Airway epithelial cell (primary cell): ENCODE measurements around the gene MGAT5B.

GRCh38 chr17:76867988-76868798, at the start of gene MGAT5B:
TSS of gene MGAT5B (plus strand) at chr17:76868404.
- RAMPAGE, long total RNA = no peak

- RAMPAGE, long total RNA = no peak
These were observed 54.8 kb upstream of the SEC14L1 start for GRCh38 chr17:77085939-77086454.

DNA sequence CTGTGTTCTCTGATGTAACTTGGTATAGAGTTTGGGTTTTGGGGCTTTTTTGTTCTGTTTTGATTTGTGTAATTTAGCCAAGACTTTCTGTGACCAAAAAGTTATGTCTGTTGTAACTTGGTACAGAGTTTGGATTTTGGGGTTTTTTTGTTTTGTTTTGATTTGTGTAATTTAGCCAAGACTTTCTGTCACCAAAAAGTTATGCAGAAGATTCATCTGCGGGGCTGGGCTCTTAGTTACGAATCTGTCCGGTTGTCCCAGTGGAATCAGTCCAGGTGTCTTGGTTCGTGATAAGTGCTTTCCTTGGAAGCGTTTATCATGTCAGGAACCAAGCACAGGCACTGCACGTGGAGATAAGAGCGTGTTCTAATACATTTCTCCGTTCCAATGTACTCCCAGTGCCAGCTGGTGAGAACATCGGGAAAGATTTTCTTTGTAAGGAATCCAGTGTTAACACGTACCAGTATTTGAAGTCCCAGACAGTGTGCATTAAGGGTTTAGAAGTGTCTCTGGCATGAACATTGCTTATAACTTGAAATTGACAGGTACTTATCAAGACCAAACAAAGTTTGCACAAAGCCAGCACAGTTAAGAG, 44.0 kb upstream of the SEC14L1 start:
- RAMPAGE, long total RNA = no peak

GRCh38 chr17:77120505-77121445, 20.0 kb upstream of the SEC14L1 start:
- RAMPAGE, long total RNA = no peak

DNA sequence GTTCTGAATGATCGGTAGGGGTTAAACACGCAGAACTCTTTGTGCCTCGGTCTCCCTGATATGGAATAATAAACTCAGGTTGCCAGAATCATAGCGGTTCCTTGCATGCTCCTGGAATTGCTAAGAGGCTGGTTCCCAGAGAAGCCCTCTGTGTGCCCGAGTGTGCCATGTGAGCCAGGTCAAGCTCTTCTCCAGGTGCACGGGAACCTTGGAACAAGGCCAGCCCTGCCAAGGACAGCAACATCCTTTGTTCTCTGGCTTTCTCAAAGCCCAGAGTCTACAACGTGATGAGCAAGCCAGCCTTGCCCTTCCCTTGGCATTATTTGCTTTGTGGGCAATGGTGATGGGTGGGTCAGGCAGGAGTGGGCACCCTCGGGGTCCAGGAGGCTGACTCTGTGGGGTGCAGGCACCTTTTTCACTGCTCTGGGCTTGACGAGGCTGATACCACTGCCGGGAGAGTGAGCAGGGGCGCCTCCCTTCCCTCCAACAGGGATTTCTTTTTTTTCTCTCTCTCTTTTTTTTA, 14.2 kb upstream of the SEC14L1 start:
- RAMPAGE, long total RNA = no peak

GRCh38 chr17:77129601-77130526, 10.9 kb upstream of the SEC14L1 start:
- RAMPAGE, long total RNA = no peak

GRCh38 chr17:77147370-77147752, 6.6 kb downstream of the SEC14L1 start:
- RAMPAGE, long total RNA = no peak

DNA sequence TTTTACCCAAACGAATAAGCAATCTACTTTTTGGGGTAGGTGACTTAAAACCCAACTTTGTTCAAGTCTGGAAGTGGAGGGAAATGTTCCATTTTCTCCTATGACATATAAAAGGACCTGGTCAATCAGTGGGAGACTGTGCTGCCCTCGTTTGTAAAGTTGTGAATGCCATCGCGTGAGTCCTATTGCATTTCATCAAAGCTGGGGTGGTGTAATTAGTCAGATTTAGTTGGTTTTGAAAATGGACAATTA, 10.3 kb downstream of the SEC14L1 start:
- RAMPAGE, long total RNA = no peak

- RAMPAGE, long total RNA = no peak
These were observed 22.3 kb downstream of the SEC14L1 start for GRCh38 chr17:77162959-77163579.

GRCh38 chr17:77182436-77182938, 41.7 kb downstream of the SEC14L1 start:
- RAMPAGE, long total RNA = no peak

GRCh38 chr17:77194495-77195044, 53.8 kb downstream of the SEC14L1 start:
- RAMPAGE, long total RNA = no peak

DNA sequence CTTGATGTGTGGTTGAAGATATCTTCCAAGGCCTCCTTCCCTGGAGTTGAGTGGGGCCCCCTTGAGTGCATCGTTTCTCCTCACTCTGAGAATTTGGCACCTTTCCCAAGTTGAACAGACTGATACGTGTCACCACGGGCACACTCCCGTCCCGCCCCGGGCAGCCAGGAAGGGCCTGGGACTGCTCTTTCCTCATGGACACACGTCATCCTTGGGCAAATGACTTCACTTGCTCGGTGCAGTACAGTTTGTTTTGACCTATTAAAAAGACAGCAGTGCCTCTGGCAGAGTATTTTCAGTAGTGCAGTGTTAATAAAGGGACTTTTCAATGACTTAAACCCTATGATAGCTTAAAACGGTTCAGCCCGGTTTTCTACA, 59.9 kb downstream of the SEC14L1 start:
- RAMPAGE, long total RNA = no peak

- RAMPAGE, long total RNA = no peak
These were observed 68.1 kb upstream of the SEPTIN9 start for GRCh38 chr17:77213141-77213603.

GRCh38 chr17:77254829-77255328, 26.4 kb upstream of the SEPTIN9 start:
- RAMPAGE, long total RNA = no peak

DNA sequence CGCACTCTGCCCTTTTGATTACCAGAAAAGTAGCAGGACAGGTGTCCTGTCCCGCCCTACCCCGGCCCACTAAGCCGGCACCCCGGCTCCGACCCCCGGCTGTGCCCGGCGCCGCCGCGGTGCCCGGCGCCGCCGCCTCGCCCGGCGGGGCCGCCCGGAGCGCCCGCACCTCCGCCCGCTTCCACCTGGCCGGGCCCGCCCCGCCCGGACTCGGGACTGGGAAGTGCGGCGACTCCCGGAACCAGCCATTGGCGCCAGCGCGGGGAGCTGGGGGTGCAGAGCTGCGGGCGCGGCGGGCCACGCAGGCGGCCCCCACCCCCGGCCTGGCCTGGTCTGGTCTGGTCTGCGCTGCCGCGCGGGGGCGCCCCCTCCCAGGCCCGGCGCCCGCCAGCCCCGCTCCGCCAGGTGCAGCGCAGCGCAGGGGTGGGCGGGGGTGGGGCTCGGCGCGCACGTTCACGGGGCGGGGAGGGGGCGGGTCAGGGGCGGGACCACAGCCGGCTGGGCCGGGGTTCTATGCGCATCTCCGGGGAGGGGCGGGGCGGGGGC, 389 bp upstream of the SEPTIN9 start:
- RAMPAGE, long total RNA = no peak

GRCh38 chr17:77319310-77320409, 38.4 kb downstream of the SEPTIN9 start:
- RAMPAGE, long total RNA = no peak

DNA sequence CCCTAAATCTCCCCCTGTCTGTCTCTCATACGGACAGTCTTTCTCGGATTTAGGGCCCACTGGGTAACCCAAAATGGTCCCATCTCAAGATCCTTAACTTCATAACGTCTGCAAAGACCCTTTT, 42.7 kb downstream of the SEPTIN9 start:
- RAMPAGE, long total RNA = no peak

DNA sequence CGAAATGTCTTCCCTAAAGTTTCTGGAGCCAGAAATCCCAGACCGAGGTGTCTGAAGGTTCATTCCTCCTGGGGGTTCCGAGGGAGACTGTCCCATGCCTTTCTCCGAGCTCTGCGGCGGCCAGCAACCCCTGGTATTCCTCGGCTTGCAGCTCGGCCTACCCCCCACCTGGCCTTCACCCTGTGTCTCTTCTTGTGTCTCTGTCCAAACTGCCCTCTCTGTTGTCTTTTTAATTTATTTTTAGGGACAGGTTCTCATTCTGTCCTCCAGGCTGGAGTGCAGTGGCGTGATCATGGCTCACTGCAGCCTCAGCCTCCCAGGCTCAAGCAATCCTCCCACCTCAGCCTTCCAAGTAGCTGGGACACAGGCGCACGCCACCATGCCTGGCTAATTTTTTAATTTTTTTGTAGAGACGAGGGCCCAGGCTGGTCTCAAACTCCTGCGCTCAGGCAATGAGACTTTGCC, 71.2 kb downstream of the SEPTIN9 start:
- RAMPAGE, long total RNA = no peak

DNA sequence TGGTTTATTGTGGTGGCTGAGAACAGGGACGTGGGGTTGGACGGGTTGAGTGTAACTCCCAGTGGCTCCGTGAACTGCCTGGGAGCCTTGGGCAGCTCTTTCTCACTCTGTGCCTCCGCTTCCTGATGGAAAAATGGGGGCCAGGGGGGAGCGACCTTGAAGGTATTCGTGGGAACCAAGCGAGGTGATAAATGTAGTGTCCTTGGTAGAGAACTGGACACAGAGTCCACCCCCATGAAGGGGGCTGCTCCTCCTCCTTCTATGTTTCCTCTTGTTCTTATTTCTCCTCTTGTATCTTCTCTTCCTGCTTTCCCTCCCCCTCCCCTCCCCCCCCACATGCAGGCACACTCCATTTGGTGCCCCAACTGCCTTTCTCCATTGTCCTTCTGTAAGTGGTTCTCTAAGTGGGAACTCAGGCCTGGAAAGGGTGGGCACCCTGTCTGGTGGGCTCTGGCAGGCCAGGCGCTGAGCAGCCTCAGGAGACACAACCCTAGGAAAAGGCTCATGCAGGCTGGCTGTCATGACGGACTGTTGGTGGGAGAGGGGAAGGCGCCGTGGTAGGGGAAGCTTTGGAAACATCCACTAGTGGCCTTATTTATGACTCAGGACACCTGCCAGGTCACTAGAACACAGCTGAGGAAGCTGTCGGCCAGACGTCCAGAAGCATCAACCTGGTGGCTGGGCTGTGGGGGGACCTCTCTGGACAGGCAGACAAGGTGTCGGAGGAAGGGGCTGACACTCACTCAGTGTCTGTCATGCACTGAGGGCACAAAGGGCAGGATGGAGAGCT, 75.3 kb downstream of the SEPTIN9 start:
- RAMPAGE, long total RNA = no peak

DNA sequence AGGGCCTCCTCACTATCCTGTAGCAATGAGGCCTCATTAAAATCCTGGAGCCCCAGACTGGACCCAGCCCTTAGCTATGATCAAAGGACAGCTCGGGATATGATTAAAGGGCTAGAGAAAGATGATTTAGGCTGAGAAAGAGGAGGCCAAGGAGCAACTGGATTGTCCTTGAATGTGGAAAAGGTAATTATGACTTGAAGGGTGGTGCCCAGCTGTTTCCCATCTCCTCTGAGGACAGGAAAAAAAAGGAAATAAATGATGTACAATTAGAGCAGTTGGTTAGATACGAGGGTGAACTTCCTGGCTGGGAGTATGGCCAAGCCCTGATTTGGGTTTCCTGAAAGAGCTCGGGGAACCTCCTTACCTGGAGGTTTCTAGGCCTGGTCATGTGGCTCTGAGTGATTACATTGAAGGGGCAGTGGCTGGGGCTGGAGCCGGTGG, 89.5 kb downstream of the SEPTIN9 start:
- RAMPAGE, long total RNA = no peak